ENCODE results near the genes AMN1, SYT10 and ALG10.

DNA sequence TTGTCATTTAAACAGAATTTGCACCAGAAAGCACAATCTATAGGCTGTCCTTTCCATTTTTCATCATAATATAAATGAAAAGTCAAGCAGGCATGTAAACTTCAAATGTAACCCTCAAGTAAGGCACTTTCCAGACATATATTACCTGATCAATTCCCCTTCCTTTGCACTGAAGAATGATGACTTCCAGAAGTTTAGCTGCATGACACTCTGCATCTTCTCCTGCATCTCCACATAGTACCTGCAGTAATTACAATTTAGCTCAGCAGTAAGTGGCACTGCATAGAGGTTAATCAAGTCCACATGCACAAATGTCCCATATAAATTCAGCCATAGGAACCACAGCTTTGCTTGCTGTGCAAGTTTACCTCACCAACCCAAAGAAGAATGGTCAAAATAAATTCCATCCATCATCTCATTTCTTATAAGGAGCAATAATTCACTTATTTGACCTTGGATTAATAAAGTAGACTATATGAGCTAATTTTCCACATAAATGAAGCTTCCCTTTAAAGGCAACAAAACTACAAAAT, 46.6 kb downstream of the IPO8 start:
- PRO-cap: no peak

DNA sequence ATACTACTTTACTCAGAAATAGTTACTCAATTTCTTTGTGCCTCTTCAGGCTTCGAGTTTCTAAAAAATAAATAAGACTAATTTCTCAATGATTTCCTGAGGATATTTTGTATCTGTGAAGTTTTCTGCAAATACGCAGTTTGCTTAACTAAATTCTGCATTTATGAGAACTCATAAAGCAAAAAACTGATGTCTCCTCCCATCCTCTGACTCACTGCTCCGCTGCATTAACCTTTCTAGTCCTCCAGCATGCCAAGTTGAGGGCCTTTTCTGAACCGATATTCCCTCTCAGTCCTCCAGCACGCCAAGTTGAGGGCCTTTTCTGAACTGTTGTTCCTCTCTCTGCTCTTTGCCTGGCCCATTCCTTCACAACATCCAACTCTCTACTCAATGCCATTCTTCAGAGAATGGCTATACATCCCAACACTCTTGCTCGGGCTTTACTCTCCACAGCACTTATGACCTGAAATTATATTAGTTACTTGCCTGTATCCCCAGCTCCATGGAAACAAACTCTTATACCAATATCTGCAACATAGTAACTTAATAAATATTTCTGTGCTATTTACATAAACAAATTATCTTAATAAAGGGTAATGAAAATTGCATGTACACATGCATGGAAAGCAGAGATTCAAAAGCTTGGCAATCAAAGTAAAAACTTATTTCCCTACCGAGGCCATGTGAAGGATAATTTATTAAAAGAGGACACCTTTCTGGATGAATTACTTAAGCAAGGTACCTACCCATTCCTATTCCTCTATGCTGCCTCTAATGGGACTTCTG, 3.0 kb downstream of the IPO8 start:
- PRO-cap: no peak
- RRBS, 2 experiments: no CpG with 5 or more reads among the region's 7 CpGs

DNA sequence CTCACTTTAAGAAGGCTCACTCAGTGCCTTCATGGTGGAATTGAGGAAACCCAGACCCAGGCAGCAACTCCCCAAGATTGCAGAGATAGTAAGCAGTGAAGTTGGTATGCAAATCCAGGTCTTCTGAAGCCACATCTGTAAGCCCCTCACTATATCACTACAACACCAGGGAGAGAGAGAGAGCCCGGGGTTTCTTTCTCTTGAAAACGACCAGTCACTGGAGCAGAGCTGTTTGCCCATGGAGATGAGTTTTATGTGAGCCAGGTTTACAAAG, 38.6 kb upstream of the CAPRIN2 start:
- PRO-cap: no peak
- RRBS, 2 experiments: no CpG with 5 or more reads among the region's 2 CpGs

GRCh38 chr12:31100297-31100755, 26.7 kb downstream of the DDX11 start:
- PRO-cap: no peak
- RRBS, 2 experiments: no CpG with 5 or more reads among the region's 9 CpGs

DNA sequence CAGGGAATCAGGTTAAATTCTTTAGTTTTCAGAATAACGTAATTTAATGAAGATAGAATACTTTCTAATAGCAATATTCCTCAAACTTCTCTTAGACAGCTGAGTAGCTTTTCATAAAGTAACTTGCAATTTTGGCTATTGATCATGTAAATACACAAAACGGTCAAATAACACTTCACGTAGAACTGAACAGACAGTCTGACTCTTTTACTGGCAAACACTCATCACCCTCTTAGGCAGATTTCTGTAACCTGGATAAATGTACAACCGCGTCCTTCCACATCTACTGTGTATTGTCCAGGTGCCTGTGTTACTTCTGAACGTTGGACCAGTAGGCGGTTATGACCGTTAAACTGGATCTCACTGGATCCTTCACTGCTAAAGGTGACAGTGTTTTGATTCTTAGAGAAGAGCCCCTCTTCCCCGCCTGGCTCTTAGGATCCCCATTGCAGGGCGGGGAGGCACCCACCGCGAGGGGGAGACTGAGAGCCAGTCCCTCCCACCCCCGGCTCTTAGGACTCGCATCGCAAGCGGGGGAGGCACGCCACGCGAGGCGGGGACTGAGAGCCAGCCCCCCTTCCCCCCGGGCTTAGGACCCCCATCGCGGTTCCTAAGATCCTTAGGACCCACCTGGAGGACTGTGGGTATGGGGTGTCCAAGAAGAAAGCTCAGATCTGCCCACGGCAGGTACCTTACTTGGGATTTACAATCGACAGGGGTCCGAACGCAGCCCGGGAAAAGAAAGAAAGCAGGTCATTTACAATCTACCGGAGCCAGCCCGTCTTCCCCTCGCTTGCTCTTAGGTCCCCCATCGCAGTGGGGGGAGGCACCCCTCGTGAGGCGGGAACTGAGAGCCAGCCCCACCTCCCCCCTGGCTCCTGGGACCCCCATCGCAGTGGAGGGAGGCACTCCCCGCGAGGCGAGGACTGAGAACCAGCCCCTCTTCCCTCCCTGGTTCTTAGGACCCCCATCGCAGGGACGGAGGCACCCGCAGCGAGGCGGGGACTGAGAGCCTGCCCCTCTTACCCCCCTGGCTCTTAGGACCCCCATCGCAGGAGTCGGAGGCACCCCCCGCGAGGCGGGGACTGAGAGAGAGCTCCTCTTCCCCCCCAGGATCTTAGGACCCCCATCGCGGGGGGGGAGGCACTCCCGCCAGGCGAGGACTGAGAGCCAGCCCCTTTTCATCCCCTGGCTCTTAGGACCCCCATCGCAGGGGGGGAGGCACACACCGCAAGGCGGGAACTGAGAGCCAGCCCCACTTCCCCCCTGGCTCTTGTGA, 43.6 kb downstream of the DDX11 start:
- PRO-cap: bidirectional peak, plus-strand start at position 515 of the sequence, minus-strand start at position 289 of the sequence
- RRBS, 2 experiments: 1 to 3% methylated on average over 6 of the region's 55 CpGs

DNA sequence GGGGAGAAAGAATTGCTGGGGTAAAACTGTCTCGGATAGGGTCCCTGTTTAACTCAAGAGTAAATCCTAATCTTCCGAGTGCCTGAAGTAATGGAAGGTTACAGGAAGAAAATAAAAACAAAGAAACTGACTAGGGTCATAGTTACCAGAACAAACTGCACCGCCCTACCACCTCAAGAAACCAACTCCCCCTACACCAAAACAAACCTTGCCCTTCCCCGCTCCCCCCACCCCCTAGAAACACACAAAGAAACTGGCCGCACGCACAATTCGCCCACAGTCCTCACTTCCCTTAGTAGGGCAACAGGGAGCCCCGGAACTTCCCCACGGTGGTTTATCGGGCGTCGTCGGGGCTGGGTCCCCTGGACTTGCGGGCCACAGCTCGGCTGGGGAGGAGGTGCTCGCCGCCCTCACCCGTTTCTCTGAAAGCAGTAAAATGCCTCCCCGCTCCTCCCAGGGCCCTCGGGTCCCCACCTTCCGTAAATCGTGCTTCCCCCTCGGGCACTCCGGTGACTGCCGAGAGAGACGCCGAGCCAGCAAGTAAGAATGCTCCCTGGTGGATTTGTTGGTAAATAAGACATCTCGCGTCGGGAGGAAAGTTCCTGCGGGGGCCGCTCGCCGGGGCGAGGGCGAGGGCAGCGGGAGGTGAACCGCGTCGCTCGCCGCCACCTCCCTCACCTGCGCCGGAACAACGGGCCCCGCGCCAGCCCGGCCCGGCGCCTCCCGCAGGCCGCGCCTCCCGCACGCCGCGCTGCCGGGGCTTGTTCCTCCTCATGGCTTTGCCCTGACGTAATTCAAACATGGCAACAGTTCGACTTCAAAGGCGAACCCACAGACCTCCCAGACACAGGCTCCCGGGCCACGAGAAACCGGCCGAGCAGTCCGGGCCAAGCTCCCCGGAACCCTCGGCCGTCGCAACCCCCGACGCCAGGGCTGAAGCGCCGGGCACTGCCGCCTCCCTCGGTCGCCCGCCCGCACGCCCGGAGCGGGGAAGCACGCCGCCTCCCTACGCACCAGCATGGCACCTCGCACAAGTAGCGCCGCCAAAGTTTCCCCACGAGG, 2.1 kb downstream of the SINHCAF start:
- PRO-cap: bidirectional peak, plus-strand start at position 378 of the sequence, minus-strand start at position 328 of the sequence; bidirectional peak, plus-strand start at position 504 of the sequence, minus-strand start at position 515 of the sequence; bidirectional peak, plus-strand start at position 834 of the sequence, minus-strand start at position 1,032 of the sequence
- RRBS, 2 experiments: 1 to 3% methylated on average over 39 to 43 of the region's 89 CpGs

DNA sequence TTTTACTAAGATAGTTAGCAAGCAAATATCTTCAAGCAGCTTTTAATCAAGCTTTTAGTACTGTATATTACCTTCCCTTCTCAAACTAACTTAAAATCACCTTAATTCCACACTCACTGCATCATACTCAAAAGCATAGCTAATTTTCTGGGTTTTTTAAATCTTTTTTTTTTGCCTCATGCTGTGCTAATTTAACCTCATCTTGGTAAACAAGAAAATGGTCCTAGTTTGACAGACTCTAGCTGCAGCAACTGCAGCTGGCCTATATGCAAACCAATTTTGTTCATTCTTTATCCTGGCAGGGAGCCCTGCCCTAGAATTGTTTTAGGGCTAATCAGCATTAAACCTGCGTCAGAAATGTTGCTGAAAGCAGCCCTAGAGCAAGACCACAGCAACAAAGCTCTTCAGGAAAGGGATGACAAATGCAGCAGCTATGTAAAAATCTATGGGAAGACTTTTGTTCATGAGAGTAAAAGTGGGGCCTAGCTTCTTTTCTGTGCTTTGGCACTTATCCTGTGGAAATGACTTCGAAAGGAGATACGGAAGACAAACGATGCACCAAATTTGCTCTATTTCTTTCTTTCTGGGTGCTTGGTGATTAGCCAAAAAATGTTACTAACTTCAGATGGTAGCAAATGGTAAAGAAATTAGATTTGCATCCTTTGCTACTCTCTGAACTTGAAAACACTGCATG, 72.2 kb downstream of the DENND5B start:
- PRO-cap: no peak
- RRBS, 2 experiments: no CpG with 5 or more reads among the region's 4 CpGs

DNA sequence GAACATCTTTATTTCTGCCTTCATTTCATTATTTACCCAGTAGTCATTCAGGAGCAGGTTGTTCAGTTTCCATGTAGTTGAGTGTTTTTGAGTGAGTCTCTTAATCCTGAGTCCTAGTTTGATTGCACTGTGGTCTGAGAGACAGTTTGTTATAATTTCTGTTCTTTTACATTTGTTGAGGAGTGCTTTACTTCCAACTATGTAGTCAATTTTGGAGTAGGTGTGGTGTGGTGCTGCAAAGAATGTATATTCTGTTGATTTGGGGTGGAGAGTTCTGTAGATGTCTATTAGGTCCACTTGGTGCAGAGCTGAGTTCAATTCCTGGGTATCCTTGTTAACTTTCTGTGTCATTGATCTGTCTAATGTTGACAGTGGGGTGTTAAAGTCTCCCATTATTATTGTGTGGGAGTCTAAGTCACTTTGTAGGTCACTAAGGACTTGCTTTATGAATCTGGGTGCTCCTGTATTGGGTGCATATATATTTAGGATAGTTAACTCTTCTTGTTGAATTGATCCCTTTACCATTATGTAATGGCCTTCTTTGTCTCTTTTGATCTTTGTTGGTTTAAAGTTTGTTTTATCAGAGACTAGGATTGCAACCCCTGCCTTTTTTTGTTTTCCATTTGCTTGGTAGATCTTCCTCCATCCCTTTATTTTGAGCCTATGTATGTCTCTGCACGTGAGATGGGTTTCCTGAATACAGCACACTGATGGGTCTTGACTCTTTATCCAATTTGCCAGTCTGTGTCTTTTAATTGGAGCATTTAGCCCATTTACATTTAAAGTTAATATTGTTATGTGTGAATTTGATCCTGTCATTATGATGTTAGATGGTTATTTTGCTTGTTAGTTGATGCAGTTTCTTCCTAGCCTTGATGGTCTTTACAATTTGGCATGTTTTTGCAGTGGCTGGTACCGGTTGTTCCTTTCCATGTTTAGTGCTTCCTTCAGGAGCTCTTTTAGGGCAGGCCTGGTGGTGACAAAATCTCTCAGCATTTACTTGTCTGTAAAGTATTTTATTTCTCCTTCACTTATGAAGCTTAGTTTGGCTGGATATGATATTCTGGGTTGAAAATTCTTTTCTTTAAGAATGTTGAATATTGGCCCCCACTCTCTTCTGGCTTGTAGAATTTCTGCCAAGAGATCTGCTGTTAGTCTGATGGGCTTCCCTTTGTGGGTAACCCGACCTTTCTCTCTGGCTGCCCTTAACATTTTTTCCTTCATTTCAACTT, 37.2 kb downstream of the DENND5B start:
- PRO-cap: no peak
- RRBS, 2 experiments: no CpG with 5 or more reads among the region's 3 CpGs

GRCh38 chr12:31728641-31729654, at the start of gene AMN1:
AMN1 (minus strand) TSS chr12:31729021.
- PRO-cap: bidirectional peak, plus-strand start at chr12:31728688, minus-strand start at chr12:31728490; bidirectional peak, plus-strand start at chr12:31729277, minus-strand start at chr12:31729021
- RRBS, 2 experiments: no CpG with 5 or more reads among the region's 76 CpGs

DNA sequence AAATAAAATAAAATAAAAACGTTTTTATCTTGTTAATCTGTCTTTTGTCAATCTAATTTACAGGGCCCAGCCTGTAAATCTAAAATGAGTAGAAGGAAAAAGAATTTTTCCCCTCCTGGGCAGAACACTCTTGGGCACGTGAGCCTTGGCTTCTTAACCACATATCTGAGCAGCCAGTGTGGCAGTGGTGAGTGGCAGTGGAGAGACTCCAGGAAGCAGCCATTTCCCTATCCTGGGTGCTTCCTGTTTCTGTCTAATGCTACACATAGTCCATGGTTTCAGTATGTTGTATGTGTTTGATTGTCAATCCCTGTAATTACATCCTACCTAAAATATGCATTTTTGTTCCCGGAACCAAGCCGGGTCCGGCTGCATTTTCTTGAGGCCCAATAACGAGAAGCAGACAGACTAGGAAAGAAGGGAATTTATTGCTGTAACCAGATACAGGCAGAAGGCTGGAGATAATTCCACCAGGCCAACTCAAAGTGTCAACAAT, 82.6 kb upstream of the RESF1 start:
- PRO-cap: no peak
- RRBS, 2 experiments: no CpG with 5 or more reads among the region's 6 CpGs

DNA sequence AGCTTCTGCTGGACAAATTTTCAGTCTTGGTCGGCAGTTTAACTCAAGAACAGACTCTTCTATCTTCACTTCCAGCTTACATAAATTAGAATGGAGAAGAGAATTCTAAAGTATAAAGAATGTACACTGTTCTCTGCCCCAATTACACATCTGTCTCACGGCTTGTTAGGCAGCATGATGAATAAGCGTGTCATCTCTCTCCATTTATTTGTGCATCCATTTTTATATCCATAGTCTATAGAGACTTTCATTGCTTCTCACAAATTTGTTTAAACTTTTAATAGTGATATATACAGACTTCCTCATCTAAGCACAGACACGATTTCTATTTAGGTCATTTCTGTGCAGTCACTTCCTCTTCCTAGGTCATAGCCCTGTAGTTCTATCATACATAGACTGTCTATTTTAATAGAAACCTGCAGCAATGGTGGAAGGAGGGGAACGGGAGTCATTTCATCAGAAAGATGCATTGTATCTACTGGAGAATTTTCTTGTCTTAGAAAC, 133.5 kb upstream of the FGD4 start:
- PRO-cap: no peak
- RRBS, 2 experiments: no CpG with 5 or more reads among the region's 5 CpGs

DNA sequence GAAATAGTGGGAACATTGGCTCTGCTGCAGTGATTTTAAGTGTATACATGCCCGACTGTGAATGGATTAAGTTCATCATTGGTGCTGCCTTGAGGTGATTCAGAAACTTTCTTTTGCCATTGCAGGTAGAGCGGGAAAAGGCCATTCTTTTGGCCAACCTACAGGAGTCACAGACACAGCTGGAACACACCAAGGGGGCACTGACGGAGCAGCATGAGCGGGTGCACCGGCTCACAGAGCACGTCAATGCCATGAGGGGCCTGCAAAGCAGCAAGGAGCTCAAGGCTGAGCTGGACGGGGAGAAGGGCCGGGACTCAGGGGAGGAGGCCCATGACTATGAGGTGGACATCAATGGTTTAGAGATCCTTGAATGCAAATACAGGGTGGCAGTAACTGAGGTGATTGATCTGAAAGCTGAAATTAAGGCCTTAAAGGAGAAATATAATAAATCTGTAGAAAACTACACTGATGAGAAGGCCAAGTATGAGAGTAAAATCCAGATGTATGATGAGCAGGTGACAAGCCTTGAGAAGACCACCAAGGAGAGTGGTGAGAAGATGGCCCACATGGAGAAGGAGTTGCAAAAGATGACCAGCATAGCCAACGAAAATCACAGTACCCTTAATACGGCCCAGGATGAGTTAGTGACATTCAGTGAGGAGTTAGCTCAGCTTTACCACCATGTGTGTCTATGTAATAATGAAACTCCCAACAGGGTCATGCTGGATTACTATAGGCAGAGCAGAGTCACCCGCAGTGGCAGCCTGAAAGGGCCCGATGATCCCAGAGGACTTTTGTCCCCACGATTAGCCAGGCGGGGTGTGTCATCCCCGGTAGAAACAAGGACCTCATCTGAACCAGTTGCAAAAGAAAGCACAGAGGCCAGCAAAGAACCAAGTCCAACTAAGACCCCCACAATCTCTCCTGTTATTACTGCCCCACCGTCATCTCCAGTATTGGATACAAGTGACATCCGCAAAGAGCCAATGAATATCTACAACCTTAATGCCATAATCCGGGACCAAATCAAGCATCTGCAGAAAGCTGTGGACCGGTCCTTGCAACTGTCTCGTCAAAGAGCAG, 71.7 kb upstream of the FGD4 start:
- PRO-cap: no peak
- RRBS, 2 experiments: 95 to 99% methylated on average over 4 of the region's 20 CpGs

DNA sequence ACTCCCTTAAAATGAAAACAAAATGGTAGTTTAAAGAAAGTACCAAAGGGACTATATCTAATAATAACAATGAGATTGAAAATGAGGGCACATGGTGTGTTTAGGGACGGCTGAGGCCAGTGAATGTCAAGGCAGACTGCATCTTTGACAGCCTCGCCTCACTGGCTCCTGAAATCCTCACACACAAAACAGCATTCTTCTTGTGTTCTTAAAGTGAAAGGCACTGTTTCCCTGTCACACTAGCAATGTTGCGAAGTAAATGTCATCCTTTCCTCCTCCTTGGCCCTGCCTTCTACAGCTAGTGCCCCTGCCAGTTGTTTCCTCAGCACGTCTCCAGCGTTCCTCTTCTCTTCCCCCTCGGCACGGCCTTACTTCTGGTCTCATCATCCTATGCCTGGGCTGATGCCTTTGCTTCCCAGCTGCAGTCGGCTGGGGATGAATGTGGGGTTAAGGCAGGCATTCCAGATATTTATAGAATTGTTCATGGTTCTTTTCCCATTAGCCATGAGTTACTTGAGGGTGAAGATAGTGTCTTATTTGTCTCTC, 129.4 kb upstream of the DNM1L start:
- PRO-cap: no peak
- RRBS, 2 experiments: no CpG with 5 or more reads among the region's 8 CpGs

GRCh38 chr12:32628804-32629264, 50.3 kb upstream of the DNM1L start:
- PRO-cap: no peak

- PRO-cap: no peak
- RRBS, 2 experiments: 12 to 21% methylated on average over 34 to 38 of the region's 61 CpGs
Measured at GRCh38 chr12:33438706-33439394, 769 bp downstream of the SYT10 start.

GRCh38 chr12:33439395-33440398, at the start of gene SYT10:
SYT10 (minus strand) TSS chr12:33439819.
- PRO-cap: no peak
- RRBS, 2 experiments: 9 to 50% methylated on average over 11 of the region's 79 CpGs

GRCh38 chr12:33988777-33989130, 33.5 kb upstream of the ALG10 start:
- PRO-cap: no peak
- RRBS, 2 experiments: no CpG with 5 or more reads among the region's 1 CpG

DNA sequence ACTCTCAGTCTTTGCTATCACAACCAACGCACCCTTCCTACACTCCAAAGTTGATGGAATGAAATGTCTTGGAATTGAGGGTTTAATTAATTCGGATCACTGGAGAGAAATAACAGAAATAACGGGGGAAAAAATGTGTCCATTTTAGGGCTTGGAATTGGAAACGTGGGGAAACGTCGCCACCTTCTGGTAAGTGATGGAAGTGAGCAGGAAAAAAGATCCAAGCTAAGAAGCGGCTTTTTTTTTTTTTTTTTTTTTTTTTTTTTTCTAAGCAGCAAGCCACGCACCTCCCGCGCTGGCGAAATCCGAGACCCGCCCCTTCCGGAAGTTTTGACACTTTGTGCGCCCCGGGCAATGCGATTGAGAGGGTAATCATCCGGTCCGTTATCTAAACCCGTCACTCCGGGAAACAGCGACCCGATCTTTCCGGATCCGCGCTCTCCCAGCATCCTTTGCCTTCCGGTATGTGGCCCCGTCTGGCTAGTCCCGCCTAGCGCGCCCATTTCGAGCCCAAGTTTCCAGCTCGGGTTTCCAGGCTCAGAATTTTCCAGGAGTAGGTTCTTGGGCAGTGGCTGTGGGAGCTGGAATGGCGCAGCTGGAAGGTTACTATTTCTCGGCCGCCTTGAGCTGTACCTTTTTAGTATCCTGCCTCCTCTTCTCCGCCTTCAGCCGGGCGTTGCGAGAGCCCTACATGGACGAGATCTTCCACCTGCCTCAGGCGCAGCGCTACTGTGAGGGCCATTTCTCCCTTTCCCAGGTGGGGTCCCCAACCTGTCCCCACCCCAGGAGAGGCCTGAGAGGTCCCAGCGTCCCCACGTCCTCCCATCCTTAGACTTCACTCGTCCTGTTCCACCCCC, at the start of gene ALG10:
Gene ALG10 (plus strand): TSS at position 483 of the 857 bp plus-strand sequence.
- PRO-cap: unidirectional peak, minus-strand start at position 60 of the sequence; bidirectional peak, plus-strand start at position 483 of the sequence, minus-strand start at position 111 of the sequence
- RRBS, 2 experiments: no CpG with 5 or more reads among the region's 46 CpGs

DNA sequence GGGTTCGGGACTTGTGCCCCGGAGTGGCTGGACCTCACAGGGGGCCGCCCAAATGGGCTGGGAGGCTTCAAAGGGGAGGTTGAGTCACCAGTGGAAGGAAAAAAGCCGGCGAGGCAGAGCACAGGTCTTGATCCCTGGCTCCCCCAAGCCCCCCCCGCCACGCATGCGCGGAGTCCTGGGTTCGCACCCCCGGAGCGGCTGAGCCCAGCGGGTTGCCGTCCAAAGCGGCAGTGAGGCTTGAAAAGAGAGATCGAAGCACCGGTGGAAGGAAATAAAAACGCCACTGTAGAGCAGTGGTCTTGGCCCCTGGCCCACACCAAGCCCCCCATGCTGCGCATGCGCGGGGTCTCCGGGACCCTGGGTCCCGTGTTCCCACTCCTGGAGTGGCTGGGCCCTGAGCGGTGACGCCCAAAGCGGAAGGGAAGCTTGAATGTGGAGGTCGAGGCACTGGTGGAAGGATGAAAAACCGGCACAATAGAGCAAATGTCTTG, 313.6 kb downstream of the ALG10 start:
- PRO-cap: no peak
- RRBS, 2 experiments: 18 to 22% methylated on average over 19 to 20 of the region's 28 CpGs

DNA sequence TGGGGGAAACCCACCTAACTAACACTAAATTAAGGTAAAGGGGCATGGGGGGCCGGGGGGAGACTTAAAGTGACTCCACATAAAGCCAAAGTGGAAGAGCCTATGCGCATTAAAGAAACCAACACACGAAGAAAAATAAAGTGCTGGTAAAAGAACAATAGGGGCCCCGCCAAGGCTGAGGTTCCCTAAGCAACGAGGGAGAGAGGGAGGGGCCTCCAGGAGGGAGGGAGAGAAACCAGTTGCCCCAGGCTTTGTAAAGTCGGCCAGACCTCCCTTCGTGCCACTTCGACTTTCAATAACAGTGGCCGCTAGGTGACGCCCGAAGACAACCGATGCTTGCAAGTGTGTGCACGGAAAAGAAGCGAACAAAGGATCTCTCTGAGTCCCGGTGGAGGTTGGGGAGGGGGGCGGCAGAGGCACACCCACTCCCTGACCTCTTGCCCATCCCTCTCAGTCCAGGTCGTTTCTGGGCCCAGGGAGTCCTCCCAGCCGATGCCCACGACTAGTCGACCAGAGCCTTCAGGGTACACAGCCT, 263.0 kb upstream of the ALG10B start:
- PRO-cap: no peak
- RRBS, 2 experiments: no CpG with 5 or more reads among the region's 20 CpGs

Data from HEK293 (cell line).